HT-29 (cell line): Measurements from ENCODE around the gene FBXW4.

GRCh38 chr10:101094035-101094241, 32.1 kb downstream of the KAZALD1 start:
- RAMPAGE, long total RNA, result no peak

- RAMPAGE, long total RNA, result no peak
These were observed 61.5 kb upstream of the BTRC start for GRCh38 chr10:101292520-101292855.

GRCh38 chr10:101694711-101695371, at the start of gene FBXW4:
Gene FBXW4, minus strand, starts transcription at chr10:101695170.
- RAMPAGE, long total RNA, result no peak

GRCh38 chr10:102112937-102113700, 7.0 kb downstream of the LDB1 start:
- RAMPAGE, long total RNA, result no peak

DNA sequence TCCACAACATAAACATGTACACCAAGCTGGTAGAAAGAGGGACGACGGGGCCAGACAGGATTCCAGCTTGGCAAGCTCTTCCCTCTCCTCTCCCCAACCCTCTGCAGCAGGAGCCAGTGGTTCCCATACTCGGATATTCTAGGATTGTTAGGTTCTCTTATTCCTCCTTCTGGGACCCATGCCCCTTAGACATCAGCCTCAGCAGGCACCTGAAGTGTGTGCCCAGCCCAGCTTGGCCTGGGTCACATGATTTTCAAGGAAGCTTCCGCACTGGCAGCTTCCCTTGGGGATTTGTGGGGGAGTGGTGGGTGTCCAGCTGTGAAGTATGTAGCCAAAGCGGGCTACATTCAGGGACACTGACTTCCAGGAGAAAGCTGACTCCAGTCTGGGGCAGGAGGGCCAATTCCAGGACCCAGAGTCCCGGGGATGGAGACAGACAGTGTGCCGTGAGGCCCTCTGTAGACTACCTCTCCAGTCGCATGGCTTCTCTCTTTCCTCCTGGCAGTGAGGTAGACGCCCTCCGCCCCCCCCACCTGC, 1.3 kb downstream of the LDB1 start:
- RAMPAGE, long total RNA, result no peak

- RAMPAGE, long total RNA, result no peak
These were observed 563 bp upstream of the PPRC1 start for GRCh38 chr10:102132212-102132742.

DNA sequence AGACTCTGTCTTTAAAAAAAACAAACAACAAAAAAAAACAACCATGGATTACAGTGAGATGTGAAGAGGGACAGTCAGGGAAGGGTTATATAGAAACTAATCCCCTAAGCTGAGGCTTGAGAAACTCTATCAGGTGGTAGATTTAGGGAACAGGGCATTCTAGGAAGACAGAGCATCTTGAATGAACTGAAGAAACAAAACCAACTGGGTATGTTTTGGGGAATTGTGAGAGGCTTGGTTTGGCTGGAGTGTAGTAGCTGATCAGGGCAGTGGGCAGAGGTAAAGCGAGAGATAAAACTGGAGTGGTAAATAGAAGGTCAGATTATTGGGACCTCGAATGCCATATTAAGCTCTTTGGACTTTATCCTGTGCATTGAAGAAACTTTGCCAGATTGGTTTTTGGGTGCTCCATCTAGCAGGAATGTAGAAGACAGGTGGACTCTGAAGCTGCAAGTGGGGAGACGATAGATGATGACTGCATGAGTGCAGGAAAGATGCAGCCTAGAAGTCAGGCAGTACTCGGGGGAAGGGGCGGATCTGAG, 6.3 kb upstream of the NOLC1 start:
- RAMPAGE, long total RNA, result no peak

DNA sequence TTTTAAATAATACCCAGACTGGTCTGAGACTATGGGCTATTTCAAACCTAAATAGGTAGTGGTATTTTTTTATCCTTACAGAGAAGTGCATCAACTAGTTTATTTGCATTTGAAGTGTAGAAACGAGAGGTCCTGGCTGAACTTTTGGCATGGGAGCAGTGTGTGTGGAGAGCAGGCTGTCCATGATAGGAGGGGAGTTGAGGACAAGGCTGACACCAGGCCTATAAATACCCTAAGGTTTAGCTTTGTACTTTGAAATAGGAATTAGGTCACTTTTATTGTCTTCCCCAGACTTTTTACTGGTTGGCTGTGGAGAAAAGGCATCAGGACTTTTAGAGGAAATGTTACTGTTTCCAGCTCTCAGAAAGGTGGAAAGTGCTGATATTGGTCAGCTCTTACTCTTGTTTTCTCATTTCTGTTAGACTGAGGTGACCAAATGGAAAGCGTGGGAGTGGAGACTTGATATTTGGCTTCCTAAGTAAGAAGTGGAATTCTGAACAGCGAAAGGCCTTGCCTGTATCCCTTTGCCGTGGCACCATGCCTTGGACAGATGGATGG, 45.9 kb downstream of the GBF1 start:
- RAMPAGE, long total RNA, result no peak

DNA sequence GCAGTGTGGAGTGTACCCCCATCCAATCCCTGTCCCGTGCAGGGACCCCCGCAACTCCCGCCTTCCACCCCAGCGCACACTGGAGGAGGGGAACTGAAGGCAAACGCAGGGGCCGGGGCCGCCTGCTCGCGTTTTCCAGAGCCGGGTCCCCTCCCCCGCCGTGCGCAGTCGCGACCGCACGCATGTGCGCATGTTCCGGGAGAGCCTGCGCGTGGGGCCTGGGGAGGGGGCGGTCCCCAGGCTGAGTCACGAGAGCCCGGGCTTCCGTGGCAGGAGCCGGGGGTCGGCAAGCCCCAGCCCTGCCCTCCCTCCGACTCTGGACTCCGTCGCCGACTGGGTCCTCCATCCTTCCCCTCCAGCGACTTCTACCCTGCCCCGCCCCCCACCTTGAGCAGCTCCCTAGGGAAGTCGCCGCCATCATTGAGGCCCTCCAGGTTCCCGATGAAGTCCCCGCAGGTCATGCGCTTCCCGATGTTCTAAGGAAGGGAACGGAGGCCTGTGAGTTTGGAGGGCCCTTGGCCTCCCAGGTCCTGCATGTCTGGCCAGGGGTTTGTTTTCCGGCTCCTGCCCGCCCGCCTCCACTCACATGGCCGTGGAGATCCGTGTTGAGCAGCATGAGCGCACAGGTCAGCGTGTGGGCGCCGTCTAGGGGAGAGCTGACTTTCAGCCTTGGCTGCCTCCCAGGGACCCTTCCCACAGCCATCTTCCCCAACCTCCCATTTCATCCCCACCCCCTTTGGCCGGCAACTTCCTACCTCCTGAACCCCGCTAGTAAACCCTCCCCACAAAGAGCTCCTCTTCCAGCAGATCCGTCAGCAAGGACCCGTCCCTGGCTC, 7.9 kb downstream of the PSD start:
- RAMPAGE, long total RNA, result no peak

- RAMPAGE, long total RNA, result no peak
These were observed 714 bp upstream of the PSD start for GRCh38 chr10:102419058-102419939.

DNA sequence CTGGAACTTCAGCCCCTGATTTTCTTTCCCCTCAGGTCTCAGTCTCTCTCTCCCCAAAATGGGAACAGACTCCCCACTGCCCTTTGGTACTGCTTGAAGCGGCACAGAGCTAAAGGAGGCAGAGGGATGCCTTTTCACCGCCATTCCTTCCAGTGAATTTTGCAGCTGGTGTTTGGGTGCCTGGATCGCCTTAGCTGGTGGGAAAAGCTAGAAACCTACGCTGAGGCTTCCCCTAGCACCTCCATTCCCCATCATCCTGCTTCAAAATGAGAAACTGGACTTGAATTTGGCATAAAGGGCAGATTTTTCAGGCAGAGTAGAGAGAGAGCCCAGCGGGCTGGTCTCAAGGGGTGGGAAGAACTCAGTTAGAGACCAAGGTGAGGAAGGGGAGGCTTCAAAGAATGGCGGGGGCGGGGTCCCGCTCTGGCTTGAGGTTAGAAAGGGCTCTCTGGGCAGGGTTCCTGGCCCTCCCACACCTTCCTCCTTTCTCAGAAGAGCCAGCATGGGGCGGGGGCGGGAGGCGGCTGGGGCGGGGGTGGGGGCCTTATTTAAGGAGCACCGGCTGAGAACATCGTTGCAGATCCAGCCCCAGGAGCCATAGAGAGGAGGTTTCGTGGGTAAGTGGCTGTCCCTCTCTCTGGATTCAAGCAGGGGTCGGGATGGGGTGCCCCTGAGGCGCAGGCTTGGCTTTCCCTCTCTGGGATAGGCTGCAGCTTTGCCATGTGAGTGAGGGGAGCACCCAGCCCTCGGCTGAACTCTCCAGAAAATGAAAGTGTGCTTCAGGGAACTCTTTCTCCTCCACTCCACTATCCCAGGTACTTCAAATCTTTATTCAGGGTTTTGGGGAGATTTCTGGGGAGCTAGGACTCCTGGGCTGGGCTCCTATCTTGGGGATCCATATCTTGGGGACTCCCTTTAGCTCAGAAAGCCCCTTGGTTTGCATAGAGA, 3.1 kb upstream of the CUEDC2 start:
- RAMPAGE, long total RNA, result no peak

- RAMPAGE, long total RNA, result no peak
These were observed 52.3 kb downstream of the SUFU start for GRCh38 chr10:102555943-102556546.

GRCh38 chr10:102619945-102620593, 24.2 kb upstream of the TRIM8 start:
- RAMPAGE, long total RNA, result no peak

DNA sequence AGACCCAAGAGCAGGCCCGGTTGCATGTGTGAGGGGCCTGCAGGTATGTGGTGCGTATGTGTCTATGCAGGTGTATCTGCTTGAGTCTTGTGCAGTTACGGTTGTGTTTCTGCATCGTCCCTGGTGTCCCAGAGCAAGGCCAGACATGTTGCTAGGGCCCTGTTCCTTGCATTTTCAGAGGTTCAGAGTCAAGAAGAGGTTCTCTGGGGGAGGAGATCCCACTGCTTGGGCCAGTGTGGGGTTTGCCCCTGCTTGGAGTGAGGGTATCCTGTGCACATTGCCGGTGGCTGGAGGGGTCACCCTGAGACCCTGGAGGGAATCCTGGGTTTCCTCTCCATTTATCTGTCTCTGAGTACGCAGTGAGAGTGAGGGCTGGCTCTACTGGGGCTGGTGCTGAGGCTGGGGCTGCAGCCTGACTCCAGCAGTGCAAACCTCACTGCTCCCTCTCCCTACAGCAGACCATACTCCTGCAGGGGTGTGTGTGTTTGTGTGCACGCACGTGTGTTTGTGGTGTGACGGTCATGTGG, 4.1 kb downstream of the TRIM8 start:
- RAMPAGE, long total RNA, result no peak

GRCh38 chr10:102649712-102650471, 5.6 kb downstream of the TRIM8 start:
- RAMPAGE, long total RNA, result no peak

- RAMPAGE, long total RNA, result no peak
These were observed 17.0 kb downstream of the TRIM8 start for GRCh38 chr10:102661093-102661839.

- RAMPAGE, long total RNA, result no peak
These were observed 8.8 kb downstream of the WBP1L start for GRCh38 chr10:102752497-102752920.

DNA sequence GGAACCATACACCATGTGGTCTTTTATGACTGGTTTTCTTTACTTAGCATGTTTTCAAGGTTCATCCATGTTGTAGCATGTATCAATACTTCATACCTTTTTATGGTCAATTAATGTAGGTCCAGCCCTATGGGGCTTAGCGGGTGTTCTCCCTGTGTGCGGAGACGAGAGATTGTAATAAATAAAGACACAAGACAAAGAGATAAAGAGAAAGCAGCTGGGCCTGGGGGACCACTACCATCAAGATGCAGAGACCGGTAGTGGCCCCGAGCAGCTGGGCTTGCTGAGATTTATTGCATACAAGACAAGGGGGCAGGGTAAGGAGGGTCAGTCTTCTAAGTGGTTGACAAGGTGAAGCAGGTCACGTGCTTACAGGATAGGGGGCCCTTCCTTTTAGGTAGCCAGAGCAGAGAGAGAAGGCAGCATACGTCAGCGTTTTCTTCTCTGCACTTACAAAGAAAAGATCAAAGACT, 14.7 kb downstream of the WBP1L start:
- RAMPAGE, long total RNA, result no peak

DNA sequence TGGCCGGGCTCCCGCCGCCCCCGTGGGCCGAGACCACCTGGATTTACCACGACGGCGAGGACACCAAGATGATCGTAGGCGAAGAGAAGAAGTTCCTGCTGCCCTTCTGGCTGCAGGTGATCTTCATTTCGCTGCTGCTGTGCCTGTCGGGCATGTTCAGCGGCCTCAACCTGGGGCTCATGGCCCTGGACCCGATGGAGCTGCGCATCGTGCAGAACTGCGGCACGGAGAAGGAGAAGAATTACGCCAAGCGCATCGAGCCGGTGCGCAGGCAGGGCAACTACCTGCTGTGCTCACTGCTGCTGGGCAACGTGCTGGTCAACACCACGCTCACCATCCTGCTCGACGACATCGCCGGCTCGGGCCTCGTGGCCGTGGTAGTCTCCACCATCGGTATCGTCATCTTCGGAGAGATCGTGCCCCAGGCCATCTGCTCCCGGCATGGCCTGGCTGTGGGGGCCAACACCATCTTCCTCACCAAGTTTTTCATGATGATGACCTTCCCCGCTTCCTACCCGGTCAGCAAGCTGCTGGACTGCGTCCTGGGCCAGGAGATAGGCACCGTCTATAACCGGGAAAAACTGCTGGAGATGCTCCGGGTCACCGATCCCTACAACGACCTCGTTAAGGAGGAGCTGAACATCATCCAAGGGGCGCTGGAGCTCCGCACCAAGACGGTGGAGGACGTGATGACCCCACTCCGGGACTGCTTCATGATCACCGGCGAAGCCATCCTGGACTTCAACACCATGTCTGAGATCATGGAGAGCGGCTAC, 1.2 kb downstream of the CNNM2 start:
- RAMPAGE, long total RNA, result no peak

DNA sequence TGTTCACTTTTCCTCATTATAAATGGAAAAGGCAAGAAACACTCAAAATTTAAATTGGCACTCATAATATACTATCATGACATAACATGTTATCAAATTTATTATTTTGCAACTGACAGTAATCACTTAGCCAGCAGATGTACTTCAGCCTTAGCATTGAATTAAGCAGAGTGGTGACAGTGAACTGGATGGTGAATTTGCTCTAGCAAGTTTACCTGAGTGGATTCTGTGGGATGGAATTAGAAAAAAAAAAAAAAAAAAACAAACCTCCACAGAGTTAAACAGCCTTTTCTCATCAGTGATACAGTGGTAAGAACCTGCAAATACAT, 57.1 kb downstream of the CNNM2 start:
- RAMPAGE, long total RNA, result no peak